Metastatic Breast Carcinoma in the Ovary (tissue), 3 donors: ENCODE data around the gene TBP.

GRCh38 chr6:169922149-169922810 is 170.9 kb downstream of the ERMARD start:
- PRO-cap, 3 experiments: no peak in any of the 3 experiments

DNA sequence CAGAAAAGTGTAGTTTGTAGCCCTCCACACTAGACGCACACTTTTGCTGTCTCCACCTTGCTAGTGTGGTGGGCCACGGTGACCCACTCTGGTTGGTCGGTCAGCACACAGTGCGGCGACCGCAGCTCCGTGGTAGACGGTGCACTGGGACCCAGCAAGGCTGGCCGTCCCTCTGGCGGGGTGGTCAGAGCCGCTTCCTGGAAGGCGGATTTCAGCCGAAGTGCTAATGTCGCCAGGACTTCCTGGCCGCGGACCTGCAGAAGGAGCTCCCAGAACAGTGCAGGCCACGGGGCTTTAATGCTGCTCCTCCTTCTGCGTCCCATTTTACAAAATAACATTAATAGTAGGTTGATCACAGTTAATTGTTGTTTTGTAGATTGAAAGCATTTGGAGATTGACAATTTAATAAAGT is 268.4 kb downstream of the DLL1 start:
- PRO-cap, 3 experiments: no peak in any of the 3 experiments

DNA sequence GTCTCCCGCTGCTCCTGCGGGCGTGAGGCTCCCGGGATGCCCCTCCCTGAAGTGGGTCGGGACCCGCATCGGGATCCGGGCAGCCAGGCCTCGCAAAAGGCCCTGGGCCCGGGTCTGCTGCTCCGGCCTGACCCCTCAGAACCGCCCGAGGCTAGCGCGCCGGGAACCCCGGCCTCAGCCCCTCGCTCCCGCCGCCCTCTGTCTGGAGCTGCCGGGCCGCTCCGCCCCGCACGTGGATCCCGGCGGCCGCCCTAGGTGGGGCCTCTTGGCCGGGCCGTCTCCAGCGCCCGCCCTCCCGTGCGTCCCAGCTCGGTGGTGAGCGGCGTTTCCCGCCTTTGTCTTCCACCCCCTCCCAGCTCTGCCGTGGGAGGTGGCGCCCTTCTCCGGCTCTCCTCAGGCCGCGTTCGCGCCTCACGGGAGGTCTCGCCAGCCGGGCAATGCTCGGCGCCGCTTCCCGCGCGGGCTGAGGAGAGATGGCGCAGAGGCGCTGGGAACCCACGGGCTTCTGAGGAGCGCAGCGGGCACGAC is 267.7 kb downstream of the DLL1 start:
- PRO-cap, 3 experiments: no peak in any of the 3 experiments

DNA sequence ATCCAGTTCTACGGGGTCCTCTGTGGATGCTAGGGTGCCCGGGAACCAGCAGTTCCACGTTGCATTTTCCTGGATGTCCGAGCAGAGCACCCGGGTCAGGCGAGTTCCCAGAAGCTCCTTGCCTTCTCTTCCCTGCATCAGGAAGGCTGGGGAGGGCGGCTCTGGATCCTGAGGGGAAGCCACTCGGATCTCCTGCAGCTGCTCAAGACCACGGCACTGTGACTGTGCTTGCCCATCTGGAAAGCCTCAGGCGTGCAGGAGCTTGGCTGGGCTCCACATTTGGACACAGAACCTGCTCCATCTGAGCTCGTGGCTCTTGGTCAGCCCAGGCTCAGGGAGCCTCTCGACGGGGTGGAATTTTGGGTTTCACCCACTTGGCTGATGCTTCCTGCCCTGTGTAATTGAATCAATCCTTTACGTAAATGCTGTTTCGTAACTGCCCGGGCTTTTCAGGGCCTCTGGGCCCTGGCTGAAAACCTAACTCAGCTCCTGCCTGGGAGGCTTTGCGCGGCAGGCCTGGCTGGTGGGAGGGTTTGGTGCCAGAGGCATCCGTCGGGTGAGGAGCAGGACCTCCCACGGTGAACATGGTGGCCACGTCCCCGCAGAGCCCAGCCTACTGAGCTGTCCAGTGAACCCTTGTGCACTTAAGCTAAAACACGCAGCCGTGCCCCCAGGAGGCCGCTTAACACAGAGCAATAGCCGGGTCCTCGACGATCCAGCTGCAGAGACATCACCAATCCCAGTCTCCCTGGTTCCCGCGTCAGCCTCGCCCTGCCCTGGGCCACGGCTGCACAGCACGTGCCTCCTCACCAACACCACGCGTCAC is 241.1 kb downstream of the DLL1 start:
- PRO-cap, 3 experiments: no peak in any of the 3 experiments

GRCh38 chr6:170151396-170152268 is 139.2 kb downstream of the DLL1 start:
- PRO-cap, 3 experiments: no peak in any of the 3 experiments

DNA sequence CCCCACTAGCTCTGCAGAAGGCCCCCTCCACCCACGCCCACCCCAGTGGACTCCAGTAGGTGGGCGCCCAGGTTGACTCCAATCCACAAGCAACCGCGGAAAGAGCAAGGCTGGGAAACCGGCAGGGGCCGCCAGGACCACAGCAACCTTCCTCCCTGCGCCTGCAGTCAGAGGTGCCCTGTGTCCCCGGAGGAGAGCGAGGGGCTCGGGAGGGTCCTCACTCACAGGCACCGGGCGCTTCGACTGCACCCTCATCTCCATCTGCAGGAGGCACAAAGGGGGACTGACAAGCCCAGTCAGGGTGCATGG is 137.4 kb downstream of the DLL1 start:
- PRO-cap, 3 experiments: no peak in any of the 3 experiments

DNA sequence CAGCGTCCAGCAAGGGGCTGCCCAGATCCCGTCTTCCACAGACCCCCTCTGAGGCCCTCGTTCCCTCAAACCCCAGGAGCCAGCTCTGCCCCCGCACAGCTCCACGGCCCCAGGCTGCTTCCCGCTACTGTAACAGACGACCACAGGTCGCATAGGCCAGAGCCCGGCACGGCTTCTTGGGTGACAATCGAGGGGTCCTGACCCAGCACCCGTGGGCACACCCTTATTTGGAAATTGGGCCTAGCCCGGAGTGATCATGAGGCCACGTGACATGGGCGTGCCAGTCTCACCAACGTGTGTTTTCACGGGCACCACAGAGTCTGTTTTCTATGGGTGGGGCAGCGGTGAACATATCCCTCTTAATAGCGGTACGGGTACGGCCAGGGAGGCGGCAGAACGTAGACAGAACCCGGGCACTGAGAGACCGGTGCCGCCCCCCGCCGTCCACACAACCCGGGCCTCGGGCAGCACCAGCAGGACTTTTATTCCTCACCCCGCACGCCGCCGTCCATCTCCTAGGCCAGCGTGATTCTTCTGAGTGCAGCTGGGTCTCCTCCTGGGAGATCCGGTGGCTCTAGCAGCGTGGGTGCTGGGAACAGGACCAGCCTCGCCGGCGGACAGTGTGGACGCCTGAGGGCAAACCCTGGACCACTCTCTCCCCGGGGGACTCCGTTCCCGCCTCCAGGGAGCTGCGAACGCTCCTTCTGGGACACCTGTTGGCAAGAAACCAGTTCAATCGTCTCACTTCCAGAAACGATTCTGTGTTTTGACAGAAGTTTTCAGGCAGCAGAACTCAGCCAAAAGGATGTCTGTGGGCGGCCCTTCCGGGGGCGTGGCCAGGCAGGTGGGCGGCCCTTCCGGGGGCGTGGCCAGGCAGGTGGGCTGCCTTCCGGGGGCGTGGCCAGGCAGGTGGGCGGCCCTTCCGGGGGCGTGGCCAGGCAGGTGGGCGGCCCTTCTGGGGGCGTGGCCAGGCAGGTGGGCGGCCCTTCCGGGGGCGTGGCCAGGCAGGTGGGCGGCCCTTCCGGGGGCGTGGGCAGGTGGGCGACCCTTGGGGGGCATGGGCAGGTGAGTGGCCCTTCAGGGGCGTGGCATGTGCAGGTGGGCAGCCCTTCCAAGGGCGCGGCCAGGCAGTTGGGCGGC is 130.9 kb downstream of the DLL1 start:
- PRO-cap, 3 experiments: no peak in any of the 3 experiments

DNA sequence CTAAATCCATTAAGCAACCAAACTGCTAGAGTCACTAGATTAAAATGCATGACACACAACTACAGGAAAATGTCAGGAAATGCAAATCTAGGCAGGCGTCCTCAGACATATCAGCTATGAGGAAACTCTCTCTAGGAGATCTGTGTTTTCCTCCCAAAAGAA is 111.7 kb downstream of the DLL1 start:
- PRO-cap, 3 experiments: no peak in any of the 3 experiments

DNA sequence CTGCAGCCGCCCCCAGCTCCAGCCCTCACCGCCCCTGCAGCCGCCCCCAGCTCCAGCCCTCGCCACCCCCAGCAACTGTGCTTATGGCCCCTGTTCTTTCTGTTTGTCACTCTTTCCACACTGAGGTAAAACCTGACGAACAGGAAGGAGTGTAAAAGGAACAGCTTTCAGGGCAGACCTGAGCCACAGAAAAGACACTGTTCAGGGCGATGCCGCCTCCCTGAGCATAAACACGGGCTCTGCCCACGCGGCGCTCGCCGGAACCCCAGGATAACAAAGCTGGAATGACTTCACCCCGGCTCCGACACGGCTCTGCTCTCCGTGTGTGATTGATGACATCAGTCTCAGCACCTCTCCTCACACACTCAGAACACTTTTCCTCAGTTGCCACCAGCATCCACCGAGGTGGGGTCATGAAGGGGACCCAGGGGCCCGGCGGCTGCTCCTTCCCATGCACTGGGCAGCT is 43.8 kb downstream of the DLL1 start:
- PRO-cap, 3 experiments: no peak in any of the 3 experiments

DNA sequence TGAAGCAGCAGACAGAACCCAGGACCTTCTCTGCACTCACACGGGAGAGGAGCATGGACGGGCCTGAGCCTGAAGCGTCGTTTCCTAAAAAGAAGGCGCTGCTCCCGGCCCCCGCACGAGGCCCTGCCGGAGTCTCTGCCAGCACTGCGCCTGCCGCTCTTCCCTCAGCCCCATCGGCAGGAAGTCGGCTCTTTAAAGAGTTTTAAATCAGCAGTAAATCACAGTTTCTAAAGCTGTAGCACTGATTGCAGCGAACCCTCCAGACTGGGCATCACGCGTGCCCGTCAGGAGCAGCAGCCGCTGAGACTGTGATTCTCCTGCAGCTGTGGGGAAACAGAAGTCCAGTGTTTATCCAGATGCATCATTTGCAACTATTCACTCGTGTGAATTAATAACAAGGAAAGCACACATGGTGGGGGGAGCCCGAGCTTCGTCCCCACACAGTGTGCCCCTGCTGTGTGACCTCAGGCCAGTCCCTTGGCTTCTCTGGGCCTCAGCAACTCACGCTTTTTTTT is 28.4 kb downstream of the DLL1 start:
- PRO-cap, 3 experiments: no peak in any of the 3 experiments

DNA sequence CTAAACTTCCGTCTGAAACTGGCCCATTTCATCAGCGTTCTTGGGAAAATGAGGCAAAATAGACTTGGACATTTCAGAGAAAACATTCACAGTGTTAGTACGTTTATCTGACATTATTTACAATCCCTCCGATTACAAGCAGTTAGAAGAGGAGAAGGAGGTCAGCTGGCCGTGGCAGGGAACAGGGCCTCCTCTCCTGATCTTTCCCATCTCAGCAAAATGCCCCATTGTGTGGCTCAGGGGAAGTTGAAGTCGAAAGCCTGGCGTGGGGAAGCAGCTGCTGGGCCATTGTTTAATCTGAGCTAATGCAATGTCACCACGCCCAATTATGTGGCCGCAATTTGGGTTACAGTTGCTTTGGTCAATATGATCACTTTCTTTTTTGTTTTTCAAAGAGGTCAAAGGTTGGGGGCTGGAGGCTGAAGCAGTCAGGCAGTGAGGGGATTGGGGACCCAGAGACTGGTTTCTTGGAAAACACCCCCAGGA is 24.9 kb downstream of the DLL1 start:
- PRO-cap, 3 experiments: no peak in any of the 3 experiments

GRCh38 chr6:170279794-170281048 is 10.7 kb downstream of the DLL1 start:
- PRO-cap, 3 experiments: peak in 1 of 3 experiments; most common plus-strand start chr6:170280524 (in 1); most common minus-strand start chr6:170280433 (in 1)

GRCh38 chr6:170374990-170376127 is 68.8 kb downstream of the FAM120B start:
- PRO-cap, 3 experiments: no peak in any of the 3 experiments

DNA sequence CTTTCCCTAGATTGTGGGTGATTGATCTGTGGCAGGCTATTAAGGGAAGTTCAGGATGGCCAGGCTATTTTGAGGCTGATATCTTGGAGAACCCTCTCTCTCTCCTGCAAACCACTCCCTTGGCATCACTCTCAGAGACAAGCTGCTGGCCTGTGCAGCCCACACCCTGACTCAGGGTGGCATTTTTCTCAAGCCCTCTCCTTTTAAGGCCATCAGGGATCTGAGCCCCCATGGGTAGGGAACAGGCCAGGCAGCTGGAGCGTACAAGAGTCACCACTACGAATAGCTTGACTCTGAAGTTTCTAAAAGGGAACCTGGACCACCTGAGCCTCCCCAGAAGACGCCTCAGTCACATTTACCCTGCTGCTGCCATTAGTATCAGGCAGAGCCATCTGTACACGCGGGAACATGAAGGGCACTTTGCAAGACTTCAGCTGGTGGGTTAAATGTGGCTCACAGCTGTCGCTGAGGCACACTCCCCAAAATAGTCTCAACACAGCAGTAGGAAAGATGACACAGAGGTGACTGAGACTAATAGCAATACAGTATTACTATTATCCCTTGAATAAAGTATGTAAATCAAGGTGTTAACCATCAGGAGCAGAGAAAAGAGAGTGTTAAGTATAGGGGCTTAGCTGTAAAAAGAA is 29.1 kb downstream of the PSMB1 start:
- PRO-cap, 3 experiments: no peak in any of the 3 experiments

GRCh38 chr6:170554012-170555023 is at the start of gene TBP:
TSS of gene TBP (plus strand) at chr6:170554369.
- PRO-cap, 3 experiments: peak in 3 of 3 experiments; most common plus-strand start chr6:170554369 (in 3); most common minus-strand start chr6:170554159 (in 1)